AG09309 (cell line): Measurements from ENCODE around the genes TMEM129 and C4orf48.

DNA sequence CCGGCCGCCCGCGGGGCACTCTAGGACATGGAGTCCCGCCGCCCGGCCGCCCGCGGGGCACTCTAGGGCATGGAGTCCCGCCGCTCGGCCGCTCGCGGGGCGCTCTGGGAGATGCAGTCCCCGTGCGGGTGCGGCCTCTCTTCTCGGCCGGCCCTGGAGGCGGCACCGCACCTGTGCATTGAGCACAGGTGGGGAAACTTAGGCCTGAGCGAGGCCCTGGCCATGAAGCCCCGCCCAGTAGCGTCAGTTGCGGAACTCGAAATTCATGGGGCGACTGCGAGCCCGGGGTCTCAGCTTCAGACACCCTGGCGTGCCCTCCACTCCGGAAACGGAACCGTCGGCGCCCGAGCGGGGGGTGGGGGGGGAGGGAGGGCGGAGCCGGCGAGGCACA is at the start of gene TMEM129:
Gene TMEM129 (minus strand): TSS at position 302 of the 391 bp plus-strand sequence.
- RRBS: under 1% methylated on average over 4 of the region's 43 CpGs

DNA sequence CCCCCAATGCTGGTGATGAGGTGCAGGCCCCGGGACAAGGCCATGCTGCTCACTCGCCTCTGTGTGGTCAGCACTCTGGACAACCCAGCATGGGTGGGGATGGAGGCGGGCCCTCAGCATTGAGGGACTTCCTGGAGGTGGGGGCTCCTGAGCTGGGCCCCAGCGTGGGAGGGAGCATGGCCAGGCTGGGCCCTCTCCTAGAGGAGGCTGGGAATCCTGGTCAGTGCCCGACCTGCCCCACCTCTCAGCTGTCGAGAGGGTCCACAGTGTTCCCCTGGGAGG is 30.6 kb downstream of the TACC3 start:
- RRBS: no CpG with 5 or more reads among the region's 6 CpGs

GRCh38 chr4:1763164-1763886 is 29.8 kb upstream of the FGFR3 start:
- RRBS: 8% methylated on average over 29 of the region's 57 CpGs

- RRBS: no CpG with 5 or more reads among the region's 23 CpGs
Measured at GRCh38 chr4:1768479-1769165, 24.5 kb upstream of the FGFR3 start.

GRCh38 chr4:1777597-1778596 is 15.2 kb upstream of the FGFR3 start:
- RRBS: 13% methylated on average over 9 of the region's 27 CpGs

GRCh38 chr4:1805561-1806535 is 12.8 kb downstream of the FGFR3 start:
- RRBS: 89% methylated on average over 4 of the region's 51 CpGs

DNA sequence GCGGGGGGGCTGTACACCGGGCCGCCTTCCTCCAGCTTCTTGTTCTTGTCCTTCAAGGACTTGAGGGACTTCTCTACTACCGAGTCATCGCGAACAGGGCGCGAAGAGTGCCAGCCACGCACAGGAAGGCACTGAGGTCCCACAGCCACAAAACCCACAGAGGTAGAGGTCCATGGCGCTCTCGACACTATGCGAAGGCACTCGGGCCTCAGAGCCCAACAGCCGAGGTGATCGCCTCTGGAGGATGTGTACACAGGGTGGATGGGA is 14.5 kb downstream of the LETM1 start:
- RRBS: no CpG with 5 or more reads among the region's 15 CpGs

DNA sequence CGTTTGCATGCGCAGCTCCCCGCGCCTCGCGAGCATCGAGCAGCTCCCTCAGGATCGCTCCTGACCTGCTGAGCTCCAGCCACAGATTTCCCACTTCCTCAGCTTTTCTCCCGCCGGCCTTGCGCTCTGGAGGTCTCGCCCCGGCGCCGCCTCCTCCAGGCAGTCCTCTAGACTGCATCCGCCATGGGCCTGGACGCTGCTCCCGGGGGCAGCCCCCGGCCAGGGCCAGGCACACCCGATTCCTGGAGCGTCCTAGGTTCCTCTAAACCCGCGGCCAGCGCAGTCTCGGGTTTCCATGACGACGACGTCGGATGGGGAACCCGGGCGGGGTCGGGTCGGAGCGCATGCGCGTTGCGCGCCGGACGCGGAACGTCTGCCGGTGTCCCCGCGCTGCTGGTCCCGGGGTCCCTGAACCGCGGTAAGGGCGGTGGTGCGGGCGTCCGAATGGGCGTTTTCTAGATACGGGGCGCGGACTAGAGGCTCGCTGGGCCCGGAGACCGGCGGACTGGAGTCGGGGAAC is at the start of gene C4orf48:
Gene C4orf48 (plus strand): TSS at position 345 of the 520 bp plus-strand sequence.
- RRBS: 2% methylated on average over 33 of the region's 61 CpGs

GRCh38 chr4:2285054-2285727 is 23.3 kb upstream of the MXD4 start:
- RRBS: 60% methylated on average over 4 of the region's 18 CpGs

DNA sequence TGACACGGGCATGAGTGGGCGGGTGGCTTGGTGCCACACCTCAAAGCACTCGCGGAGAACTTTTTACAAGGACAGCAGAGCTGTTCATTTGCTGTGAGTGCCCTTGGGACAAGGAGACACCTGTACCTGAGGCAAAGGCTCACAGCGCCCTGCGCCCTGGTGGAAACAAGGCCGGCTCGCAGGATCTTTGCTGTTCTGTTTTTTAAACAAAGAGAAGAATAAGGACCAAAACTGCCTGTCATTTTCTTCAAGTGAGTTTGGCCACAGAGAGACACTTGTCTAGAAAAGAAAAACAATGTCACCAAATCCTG is 71.7 kb upstream of the MXD4 start:
- RRBS: no CpG with 5 or more reads among the region's 8 CpGs

DNA sequence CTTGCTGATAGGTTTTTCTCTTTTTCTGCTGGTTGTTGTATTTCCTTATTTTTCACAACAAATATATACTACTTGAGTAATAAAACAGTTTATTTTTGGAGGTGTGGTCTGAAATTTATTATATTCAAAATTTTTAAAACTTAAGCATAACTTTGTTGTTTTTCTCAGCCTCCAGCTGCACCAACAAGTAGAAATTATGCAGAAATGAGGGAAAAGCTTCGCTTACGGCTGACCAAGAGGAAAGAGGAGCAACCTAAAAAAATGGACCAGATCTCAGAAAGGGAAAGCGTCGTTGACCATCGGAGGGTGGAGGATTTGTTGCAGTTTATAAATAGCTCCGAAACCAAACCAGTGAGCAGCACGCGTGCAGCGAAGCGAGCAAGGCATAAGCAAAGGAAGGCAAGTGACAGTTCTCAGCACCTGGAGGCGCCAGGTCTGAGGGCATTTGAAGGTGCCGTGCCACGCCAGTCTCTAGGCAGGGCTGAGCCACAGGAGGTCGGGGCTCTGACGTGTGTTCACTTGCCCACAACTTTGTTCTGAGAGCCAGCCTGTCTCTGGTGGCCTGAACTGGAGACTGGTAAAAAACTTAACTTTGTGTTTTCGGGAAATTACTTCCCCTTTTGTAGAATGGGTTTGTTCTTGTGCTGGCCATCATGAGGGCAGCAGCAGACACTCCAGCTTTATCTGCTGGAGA is 59.8 kb downstream of the TNIP2 start:
- RRBS: no CpG with 5 or more reads among the region's 16 CpGs

- RRBS: no CpG with 5 or more reads among the region's 17 CpGs
Measured at GRCh38 chr4:2746086-2746729, 9.9 kb downstream of the TNIP2 start.

DNA sequence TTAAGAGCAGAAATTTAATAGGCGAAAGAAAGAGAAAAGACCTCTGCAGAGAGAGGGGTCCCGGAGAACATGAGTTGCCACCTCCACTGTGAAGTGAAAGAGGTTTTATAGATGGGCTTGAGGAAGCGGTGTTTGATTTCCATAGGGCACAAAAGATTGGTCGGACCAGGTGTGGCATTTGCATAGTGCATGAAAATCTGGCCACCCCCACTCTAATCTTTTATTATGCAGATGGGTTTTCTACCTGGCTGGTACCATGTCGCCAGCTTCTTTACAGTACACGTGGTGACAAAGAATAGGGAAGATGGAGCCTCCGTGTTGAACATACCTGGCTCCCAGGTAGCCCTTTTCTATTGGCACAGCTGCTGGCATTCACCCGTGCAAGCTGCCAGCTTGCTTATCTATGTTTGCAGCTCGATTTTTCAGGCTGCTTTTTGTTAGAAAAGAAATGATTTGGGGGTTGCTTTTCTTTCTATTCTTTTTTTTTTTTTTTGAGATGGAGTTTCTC is 14.3 kb upstream of the SH3BP2 start:
- RRBS: no CpG with 5 or more reads among the region's 9 CpGs

- RRBS: 97% methylated on average over 3 of the region's 12 CpGs
Measured at GRCh38 chr4:2791880-2792657, 816 bp upstream of the SH3BP2 start.

GRCh38 chr4:2824449-2825276 is 19.0 kb upstream of the ADD1 start:
- RRBS: 97% methylated on average over 3 of the region's 34 CpGs

GRCh38 chr4:2837286-2837774 is 6.3 kb upstream of the ADD1 start:
- RRBS: no CpG with 5 or more reads among the region's 16 CpGs

DNA sequence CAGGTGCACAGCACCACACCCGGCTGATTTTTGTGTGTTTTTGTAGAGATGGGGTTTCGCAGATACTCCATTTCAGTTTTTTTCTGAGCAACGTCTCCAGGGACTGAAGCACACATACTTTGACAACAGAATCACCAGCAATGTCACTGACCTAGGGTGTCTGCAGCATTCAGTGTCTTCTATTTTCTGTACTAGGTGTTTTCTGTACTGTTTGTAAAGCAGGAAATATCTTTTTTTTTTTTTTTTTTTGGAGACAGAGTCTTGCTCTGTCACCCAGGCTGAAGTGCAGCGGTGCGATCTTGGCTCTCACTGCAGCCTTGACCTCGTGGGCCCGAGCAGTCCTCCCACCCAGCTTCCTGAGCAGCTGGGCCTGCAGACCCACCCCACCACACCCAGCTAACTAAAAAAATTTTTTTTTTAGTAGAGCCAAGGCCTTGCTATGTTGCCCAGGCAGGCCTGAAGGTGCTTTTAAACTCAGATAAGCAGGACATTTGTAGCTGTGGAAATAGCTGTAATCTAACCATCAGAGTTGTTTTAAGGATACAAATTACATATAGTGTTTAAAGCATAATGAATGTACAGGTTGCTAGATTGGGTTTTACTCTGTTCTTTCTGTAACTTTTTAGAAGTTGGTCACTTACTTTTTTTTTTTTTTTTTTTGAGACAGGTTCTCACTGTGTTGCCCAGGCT is 9.0 kb downstream of the ADD1 start:
- RRBS: no CpG with 5 or more reads among the region's 7 CpGs

DNA sequence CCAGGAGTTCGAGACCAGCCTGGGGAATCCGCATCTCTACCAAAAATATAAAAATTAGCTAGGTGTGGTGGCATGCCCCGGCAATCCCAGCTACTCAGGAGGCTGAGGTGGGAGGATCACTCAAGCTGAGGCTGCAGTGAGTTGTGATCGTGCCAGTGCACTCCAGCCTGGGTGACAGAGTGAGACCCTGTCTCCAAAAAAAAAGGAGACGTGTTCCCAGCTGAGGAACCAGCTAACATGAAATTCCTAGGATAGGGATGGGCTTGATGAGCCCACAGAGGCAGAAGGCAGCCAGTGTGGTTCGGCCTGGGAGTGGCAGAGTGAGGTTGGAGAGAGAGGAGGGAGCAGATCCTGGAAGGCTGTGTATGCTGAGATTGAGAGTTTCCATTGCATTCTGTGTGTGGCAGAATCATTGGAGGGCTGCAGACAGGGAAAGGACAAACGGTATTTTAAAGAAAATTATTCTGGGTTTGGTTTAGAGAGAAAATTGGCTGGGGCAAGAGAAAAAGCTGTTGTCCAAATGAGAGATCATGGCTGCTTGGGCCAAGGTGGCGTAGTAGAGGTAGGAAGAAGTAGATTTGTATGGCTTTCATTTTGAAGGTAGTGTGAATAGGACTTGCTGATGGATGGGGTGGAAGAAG is 34.2 kb downstream of the ADD1 start:
- RRBS: no CpG with 5 or more reads among the region's 8 CpGs

DNA sequence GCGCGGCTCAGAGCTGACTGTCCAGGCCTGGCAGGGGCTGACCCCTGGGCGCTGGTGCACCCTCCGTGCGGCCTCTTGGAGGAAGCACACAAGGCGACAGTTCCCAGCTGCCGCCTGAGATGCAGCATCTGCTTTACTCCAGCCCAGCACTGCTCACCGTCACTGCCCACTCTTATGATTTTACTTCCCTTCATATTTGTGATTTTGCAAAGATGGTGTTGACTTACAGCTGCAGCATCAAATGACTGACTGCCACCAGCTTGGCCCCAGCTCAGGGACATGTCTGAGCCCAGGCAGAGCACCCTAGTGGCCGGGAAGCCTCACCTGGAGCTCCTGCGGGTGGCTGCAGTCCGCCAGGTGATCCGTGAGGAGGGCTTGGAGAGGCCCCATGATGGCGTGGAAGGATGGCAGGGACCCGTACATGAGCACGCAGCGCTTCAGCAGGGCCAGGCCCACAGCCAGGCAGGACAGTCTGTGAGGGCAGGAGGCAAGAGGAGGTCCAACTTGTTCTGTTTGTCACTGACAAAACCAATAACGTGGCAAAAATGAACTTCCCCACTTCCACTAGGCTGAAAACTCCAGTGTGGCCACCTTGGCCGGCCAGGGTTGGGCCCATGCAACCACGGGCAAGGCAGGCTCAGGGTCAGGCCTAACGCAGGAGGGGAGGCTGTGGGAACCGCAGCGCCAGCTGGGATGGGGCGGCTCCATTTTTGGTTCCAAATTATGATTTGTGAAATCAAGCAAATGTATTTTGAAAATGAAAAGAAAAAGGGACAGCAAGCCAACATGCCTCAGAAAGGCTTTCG is 6.8 kb upstream of the MFSD10 start:
- RRBS: no CpG with 5 or more reads among the region's 24 CpGs

- RRBS: 93% methylated on average over 4 of the region's 48 CpGs
Measured at GRCh38 chr4:2942064-2943174, 7.8 kb upstream of the MFSD10 start.